HepG2 (cell line): ENCODE measurements around the gene ELOVL5.

GRCh38 chr6:52993389-52993882, 1.6 kb downstream of the GSTA4 start:
- RRBS, 2 experiments, result no CpG with 5 or more reads among the region's 2 CpGs
CAGE:
- cytosol, long polyA minus RNA, result no peak
- cytosol, long polyA plus RNA, result no peak
- long polyA plus RNA, result no peak
- nucleus, long polyA minus RNA, result no peak
- nucleus, long polyA plus RNA, result no peak

- RRBS, 2 experiments, result 80 to 89% methylated on average over 3 of the region's 7 CpGs
CAGE:
- cytosol, long polyA minus RNA, result no peak
- cytosol, long polyA plus RNA, result no peak
- long polyA plus RNA, result no peak
- nucleus, long polyA minus RNA, result no peak
- nucleus, long polyA plus RNA, result no peak
These were observed 70.5 kb upstream of the GCM1 start for GRCh38 chr6:53219066-53219604.

DNA sequence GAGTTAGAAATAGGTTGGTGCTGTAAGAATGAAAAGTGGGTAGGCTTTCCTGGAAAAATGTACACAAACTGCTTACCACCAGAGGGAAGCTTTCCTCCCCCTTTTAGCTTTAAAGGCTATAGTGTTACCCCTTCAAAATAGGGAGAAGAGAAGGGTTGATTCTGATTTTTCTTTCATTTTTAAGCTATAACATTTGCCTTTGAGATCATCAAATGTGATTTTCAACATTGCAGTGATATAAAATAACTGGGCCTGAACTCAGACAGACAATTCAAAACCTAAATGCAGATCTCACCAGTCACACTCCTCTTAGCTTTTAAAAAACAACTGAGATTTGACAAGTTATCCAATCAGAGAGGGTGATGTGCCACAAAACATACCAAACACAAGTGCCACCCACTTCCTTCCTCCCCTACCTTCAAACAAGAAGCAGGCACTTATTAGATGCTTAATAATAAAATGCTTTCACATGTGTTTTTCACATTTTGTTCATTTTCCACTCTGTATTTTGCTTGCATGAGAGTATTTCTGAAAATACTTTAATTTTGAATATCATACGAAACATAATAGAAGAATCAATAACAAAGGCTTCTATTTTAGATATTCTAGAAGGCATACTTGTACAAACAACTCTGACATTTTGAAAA, 57.7 kb downstream of the ELOVL5 start:
- RRBS, 2 experiments, result no CpG with 5 or more reads among the region's 1 CpG
CAGE:
- cytosol, long polyA minus RNA, result no peak
- cytosol, long polyA plus RNA, result no peak
- long polyA plus RNA, result no peak
- nucleus, long polyA minus RNA, result no peak
- nucleus, long polyA plus RNA, result no peak

DNA sequence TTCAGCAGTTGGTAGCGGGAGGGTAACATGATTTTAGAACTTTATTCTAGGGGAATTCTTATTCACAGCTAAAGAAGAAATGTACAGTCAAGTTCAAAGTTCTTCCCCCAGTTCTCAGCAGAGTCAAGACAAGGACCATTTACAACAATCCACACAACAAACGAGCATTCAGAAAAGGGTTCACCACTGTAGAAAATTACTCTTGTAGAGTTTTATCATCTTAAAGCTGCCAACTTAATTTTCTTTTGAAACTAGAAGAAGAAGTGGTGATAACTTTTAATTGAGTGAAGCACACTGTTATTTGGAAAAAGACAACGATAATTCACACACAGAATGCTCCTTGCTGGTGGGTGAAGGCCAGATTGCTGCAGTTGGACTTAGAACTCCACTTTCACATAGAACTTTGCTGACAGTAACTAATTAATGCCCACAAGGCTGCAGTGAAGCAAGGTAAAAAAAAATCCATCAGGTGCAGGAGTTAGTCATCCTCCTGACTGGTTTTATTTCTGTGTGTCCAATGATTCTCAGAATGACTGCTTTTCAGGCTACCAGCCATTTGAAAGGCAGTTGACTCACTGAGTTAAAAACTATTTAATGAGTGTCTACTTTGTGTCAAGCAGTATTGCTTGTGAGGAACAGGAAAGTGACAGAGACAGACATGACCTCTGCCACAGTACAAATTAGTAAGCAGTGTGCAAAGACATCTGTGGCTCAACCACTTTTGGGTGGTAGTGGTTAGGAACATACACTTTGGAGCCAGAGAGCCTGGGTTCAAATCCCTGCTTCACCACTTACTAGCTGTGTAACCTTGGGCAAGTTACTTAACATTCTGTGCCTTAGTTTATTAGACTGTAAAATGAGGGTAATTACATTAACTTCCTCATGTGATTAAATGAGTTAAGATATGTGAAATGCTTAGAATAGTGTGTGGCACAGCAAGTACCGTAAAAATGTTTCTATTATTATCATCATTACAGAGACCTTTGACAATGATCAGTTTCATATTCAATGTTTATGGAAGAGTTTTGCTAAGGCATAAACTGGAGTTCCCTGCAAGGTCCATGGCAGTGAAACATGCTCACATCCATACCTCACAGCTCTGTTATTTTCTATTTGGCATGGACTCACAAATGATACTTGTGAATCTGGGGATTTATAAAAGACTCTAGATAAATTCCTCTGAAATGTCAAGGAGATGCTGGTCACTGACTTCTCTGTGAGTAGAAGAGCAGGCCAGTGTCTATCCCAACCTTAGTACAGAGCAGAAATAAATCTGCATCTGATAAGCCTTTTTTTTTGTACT, 41.8 kb downstream of the ELOVL5 start:
- RRBS, 2 experiments, result no CpG with 5 or more reads among the region's 4 CpGs
CAGE:
- cytosol, long polyA minus RNA, result no peak
- cytosol, long polyA plus RNA, result no peak
- long polyA plus RNA, result no peak
- nucleus, long polyA minus RNA, result start-site peak on the minus strand centred at position 122 of the sequence, 85 bp wide, 11 reads; start-site peak on the minus strand centred at position 258 of the sequence, 77 bp wide, 36 reads
- nucleus, long polyA plus RNA, result no peak

- RRBS, 2 experiments, result 2% methylated on average over 52 of the region's 70 CpGs
CAGE:
- cytosol, long polyA minus RNA, result start-site peak on the minus strand at chr6:53348912-53349007, 2,777 reads
- cytosol, long polyA plus RNA, result start-site peak on the minus strand at chr6:53348918-53348994, 114 and 502 reads in 2 replicates; start-site peak on the minus strand at chr6:53349142-53349169, 39 and 31 reads in 2 replicates
- long polyA plus RNA, result start-site peak on the minus strand at chr6:53348913-53349007, 588 and 720 reads in 2 replicates; start-site peak on the minus strand at chr6:53349113-53349192, 39 and 43 reads in 2 replicates
- nucleus, long polyA minus RNA, result no peak
- nucleus, long polyA plus RNA, result start-site peak on the minus strand at chr6:53348918-53348981, 117 and 373 reads in 2 replicates; start-site peak on the minus strand at chr6:53349114-53349200, 29 and 35 reads in 2 replicates
These were observed at the start of gene ELOVL5 for GRCh38 chr6:53348665-53349414. Gene ELOVL5, minus strand, starts transcription at chr6:53348950.

DNA sequence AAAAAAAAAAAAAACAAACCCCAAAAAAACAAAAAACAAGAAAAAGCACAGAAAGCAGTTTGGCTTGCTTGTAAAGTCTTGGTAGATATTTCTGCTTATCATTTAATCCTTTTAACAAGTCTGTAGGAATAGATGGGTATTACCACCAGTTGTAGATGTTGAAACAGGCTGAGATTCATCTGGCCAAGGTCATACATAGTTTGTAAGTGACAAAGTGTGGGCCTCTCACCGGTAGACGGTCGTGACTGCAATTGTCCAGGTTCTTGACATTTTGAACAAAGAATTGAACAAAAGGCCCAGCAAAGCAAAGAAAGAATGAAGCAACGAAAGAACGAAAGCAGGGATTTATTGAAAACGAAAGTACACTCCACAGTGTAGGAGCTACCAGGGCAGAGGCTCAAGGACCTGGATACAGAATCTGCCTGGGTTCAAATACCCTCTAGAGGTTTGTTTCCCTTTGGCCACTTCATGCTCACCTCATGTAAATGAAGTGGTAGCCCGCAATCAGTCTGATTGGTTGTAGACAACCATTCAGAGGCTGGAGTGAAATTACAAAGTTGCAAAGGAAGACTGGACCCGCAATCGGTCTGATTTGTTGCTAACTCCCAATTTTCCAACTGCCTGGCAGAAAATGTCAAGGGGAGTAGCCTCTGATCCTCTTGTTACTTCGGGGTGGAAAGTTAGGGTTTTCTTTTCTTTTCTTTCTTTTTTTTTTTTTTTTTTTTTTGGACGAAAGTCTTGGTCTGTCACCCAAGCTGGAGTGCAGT, 11.7 kb upstream of the ELOVL5 start:
- RRBS, 2 experiments, result no CpG with 5 or more reads among the region's 11 CpGs
CAGE:
- cytosol, long polyA minus RNA, result no peak
- cytosol, long polyA plus RNA, result no peak
- long polyA plus RNA, result no peak
- nucleus, long polyA minus RNA, result no peak
- nucleus, long polyA plus RNA, result no peak

DNA sequence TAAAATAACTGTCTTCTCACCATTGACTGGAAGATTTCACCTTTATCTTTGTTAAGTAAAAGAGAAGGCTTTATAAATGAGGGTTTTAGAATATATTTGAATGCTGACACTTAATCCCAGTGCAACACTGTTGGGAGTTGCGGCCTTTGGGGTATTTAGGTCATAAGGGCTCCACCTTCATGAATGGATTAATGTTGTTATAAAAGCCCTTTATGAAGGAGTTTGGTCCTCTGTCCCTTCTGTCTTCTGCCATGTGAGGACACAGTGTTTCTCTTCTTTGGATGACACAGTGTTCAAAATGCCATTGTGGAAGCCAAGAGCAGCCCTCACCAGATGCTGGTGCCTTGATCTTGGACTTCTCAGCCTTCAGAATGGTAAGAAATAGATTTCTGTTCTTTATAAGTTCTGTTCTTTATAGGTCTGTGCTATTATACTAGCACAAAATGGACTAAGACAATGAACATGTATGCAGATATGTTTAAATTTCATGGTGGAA, 82.6 kb upstream of the ELOVL5 start:
- RRBS, 2 experiments, result no CpG with 5 or more reads among the region's 1 CpG
CAGE:
- cytosol, long polyA minus RNA, result no peak
- cytosol, long polyA plus RNA, result no peak
- long polyA plus RNA, result no peak
- nucleus, long polyA minus RNA, result no peak
- nucleus, long polyA plus RNA, result no peak

DNA sequence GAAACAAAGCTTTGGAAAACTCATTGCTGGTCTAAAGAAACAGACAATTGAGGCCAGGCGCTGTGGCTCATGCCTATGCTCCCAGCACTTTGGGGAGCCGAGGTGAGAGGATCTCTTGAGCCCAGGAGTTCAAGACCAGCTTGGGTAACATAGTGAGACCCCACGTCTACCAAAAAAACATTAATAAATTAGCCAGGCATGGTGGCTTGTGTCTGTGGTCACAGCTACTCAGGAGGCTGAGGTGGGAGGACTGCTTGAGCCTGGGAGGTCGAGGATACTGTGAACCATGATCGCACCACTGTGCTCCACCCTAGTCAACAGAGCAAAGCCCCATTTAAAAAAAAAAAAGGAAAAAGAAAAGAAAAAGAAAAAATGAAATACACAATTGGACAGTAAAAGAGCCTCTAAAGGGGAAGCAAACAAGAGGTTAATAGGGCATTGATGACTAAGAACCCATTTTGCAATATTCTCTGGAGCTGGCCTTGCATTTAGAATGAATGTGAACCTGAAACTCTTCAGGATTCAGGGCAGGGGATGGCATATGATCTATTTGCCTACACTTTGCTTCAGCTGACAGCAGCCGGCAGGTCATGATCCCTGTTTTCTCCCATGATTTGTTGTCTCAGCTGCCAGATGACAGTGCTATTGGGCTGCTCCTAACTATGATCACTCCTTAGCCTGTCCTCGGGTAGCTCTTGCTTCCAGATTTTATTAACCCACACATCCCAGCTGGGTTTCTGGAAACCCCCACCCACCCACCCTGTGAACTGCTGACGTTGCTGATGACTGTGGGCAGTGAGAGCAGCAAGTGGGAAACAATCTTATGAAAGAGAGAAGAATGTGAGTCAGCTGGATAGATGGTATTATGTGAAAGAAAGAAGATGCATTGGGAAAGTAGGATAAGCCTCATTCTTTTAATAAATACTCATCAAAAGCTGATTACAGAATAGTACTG, 83.8 kb upstream of the ELOVL5 start:
- RRBS, 2 experiments, result no CpG with 5 or more reads among the region's 8 CpGs
CAGE:
- cytosol, long polyA minus RNA, result no peak
- cytosol, long polyA plus RNA, result no peak
- long polyA plus RNA, result no peak
- nucleus, long polyA minus RNA, result no peak
- nucleus, long polyA plus RNA, result no peak

GRCh38 chr6:53464731-53465054, 80.2 kb downstream of the GCLC start:
- RRBS, 2 experiments, result no CpG with 5 or more reads among the region's 3 CpGs
CAGE:
- cytosol, long polyA minus RNA, result no peak
- cytosol, long polyA plus RNA, result no peak
- long polyA plus RNA, result no peak
- nucleus, long polyA minus RNA, result no peak
- nucleus, long polyA plus RNA, result no peak

GRCh38 chr6:53616845-53617446, 48.6 kb downstream of the KLHL31 start:
- RRBS, 2 experiments, result no CpG with 5 or more reads among the region's 5 CpGs
CAGE:
- cytosol, long polyA minus RNA, result no peak
- cytosol, long polyA plus RNA, result start-site peak on the minus strand at chr6:53616927-53617070, 18 and 27 reads in 2 replicates
- long polyA plus RNA, result start-site peak on the minus strand at chr6:53616972-53617070, 20 and 21 reads in 2 replicates
- nucleus, long polyA minus RNA, result no peak
- nucleus, long polyA plus RNA, result start-site peak on the minus strand at chr6:53616971-53617013, 49 and 34 reads in 2 replicates

GRCh38 chr6:53651396-53652482, 13.8 kb downstream of the KLHL31 start:
- RRBS, 2 experiments, result 1 to 2% methylated on average over 11 to 15 of the region's 89 CpGs
CAGE:
- cytosol, long polyA minus RNA, result no peak
- cytosol, long polyA plus RNA, result no peak
- long polyA plus RNA, result no peak
- nucleus, long polyA minus RNA, result no peak
- nucleus, long polyA plus RNA, result no peak

DNA sequence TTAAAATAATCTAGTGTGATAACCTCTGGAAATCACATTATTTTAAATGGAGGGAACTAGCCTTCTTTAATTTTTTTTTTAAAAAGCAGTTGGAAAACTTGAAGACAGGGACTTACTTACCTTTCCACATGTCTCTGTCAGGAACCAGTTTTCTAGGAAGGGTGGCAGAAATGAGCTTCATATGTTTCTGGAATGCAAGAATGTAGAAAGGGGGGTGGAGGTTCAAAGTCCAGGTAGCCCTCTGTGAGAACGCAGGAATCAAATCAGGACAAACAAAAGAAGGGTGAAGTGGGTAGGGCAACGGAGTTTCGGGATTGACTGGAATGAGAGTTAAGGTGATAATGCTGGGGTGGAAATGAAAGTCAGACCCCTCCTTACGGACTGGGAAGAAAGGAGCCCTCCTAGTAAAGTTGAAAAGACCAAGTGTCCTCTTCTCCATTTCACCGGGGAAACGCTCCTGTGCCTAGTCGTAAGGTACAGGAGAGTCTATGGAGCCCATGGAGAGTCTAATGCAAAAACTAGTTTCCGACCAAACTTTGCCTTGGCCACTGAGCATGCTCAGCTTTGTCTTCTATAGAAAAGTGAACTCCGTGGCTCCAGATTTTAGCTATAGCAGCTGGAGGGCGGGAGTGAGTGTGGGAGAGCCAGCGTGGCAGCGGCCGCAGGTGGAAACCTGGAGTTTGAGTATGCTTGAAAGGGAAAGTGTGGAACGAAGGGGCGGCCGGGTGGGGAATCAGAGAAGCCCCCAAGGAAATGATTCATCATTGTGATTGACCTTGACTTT, 1.4 kb upstream of the LRRC1 start:
- RRBS, 2 experiments, result no CpG with 5 or more reads among the region's 16 CpGs
CAGE:
- cytosol, long polyA minus RNA, result start-site peak on the minus strand centred at position 531 of the sequence, 40 bp wide, 8 reads
- cytosol, long polyA plus RNA, result no peak
- long polyA plus RNA, result no peak
- nucleus, long polyA minus RNA, result no peak
- nucleus, long polyA plus RNA, result start-site peak on the plus strand centred at position 265 of the sequence, 78 bp wide, 59 and 45 reads in 2 replicates; start-site peak on the plus strand centred at position 640 of the sequence, 29 bp wide, 71 and 95 reads in 2 replicates

DNA sequence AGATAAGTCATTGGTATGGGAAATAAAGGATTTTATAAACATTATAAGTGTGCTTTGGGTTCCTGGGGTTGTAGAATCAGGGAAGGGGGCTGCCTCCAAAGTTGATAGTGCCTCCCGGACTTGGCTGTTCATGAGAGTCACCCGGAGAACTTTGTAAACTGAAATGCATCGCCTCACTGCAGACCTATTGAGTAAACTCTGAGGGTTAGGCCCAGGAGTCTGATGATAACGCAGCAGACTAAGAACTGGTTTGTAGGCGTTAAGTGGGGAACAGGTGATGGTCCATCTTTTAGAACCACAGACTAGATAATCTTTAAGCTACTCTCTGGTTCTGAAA, 30.6 kb downstream of the LRRC1 start:
- RRBS, 2 experiments, result no CpG with 5 or more reads among the region's 5 CpGs
CAGE:
- cytosol, long polyA minus RNA, result no peak
- cytosol, long polyA plus RNA, result no peak
- long polyA plus RNA, result no peak
- nucleus, long polyA minus RNA, result no peak
- nucleus, long polyA plus RNA, result no peak

DNA sequence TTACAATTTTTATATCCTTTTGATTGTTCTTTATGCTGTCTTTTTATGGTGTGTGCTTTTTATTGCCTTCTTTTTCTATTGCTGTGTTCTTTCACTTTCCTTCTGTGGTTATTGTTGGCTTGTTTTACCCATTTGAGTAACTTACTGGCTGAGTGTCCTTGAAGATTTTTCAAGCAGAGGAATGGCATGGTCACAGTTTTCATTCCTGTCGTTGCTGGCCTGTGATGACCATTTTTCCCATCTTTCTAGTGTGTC, 30.9 kb downstream of the LRRC1 start:
- RRBS, 2 experiments, result no CpG with 5 or more reads among the region's 1 CpG
CAGE:
- cytosol, long polyA minus RNA, result no peak
- cytosol, long polyA plus RNA, result no peak
- long polyA plus RNA, result no peak
- nucleus, long polyA minus RNA, result no peak
- nucleus, long polyA plus RNA, result no peak

GRCh38 chr6:53943385-53944032, 148.7 kb downstream of the LRRC1 start:
- RRBS, 2 experiments, result no CpG with 5 or more reads among the region's 3 CpGs
CAGE:
- cytosol, long polyA minus RNA, result no peak
- cytosol, long polyA plus RNA, result no peak
- long polyA plus RNA, result no peak
- nucleus, long polyA minus RNA, result no peak
- nucleus, long polyA plus RNA, result no peak

DNA sequence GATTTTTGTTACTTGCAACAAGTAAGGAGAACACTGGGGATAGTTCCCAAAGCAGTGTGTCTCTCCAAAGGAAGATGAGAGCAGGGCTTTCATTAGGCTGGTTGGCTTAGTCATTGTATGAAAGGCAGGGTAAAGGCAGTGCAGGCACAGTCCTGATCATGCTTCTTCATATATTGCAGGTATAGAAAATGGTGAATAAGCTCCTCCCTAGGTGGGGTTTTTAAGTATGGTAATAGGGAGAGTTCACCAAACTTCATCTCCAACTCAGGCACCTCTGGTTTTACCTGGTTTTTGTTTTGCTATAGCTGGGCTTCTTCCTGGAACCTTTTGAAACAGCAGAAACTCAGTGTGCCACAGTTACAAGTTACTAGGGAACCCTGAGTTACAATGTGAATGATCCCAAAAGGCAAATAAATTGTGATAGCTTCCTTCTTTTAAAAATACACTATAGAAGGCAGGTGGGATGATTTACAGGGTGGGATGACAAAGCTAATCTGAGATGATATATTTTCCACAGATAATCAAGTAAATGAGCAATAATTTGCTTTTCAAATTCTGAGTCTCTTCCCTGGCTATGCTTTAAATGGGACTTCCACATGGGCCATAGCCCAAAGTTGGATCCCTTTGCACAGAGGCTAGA, 101.4 kb upstream of the MLIP start:
CAGE:
- cytosol, long polyA minus RNA, result no peak
- cytosol, long polyA plus RNA, result no peak
- long polyA plus RNA, result no peak
- nucleus, long polyA minus RNA, result no peak
- nucleus, long polyA plus RNA, result no peak

DNA sequence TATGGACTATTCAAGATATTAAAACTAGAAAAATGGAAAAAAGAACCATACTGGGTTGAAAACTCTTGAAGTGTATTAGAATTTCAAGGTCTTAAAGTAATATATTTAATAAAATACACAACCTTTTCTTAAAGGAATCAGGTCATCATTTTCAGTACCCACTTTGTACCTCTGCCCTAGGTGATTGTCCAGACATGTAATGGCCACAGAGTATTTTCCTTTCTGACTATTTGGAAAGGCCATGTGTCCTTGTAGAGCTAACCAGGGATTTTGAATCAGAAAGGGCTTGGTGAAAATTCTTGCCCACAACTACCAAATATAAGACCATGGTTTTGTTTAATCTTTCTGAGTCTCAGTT, 91.4 kb upstream of the MLIP start:
CAGE:
- cytosol, long polyA minus RNA, result no peak
- cytosol, long polyA plus RNA, result no peak
- long polyA plus RNA, result no peak
- nucleus, long polyA minus RNA, result no peak
- nucleus, long polyA plus RNA, result no peak

- RRBS, 2 experiments, result no CpG with 5 or more reads among the region's 2 CpGs
CAGE:
- cytosol, long polyA minus RNA, result no peak
- cytosol, long polyA plus RNA, result no peak
- long polyA plus RNA, result no peak
- nucleus, long polyA minus RNA, result no peak
- nucleus, long polyA plus RNA, result no peak
These were observed 25.7 kb upstream of the MLIP start for GRCh38 chr6:54085491-54086002.

DNA sequence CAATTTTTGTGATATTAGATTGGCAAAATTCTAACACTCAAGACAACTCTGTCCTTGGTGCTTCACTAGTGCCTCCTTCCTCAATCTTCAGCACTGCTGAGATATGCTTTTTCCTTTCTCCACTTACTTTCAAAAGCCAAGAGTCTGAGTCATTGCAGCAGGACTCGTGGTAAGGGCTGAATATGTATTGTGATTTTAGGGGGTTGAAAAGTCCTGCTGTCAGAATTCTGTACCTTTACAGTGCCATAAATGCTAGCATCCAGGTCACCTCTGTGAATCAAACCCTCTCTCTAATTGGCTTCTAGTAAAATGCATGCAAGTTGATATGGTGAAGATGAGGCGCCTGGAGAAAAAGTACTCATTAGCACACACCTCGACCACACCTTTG, 43.8 kb upstream of the FAM83B start:
- RRBS, 2 experiments, result no CpG with 5 or more reads among the region's 3 CpGs
CAGE:
- cytosol, long polyA minus RNA, result no peak
- cytosol, long polyA plus RNA, result no peak
- long polyA plus RNA, result no peak
- nucleus, long polyA minus RNA, result no peak
- nucleus, long polyA plus RNA, result no peak

- RRBS, 2 experiments, result no CpG with 5 or more reads among the region's 9 CpGs
CAGE:
- cytosol, long polyA minus RNA, result no peak
- cytosol, long polyA plus RNA, result no peak
- long polyA plus RNA, result no peak
- nucleus, long polyA minus RNA, result no peak
- nucleus, long polyA plus RNA, result no peak
These were observed 152.4 kb upstream of the COL21A1 start for GRCh38 chr6:56399795-56400123.